Gastrocnemius medialis (tissue), 3 donors: ENCODE results near the genes REC8, TGM1 and NYNRIN.

DNA sequence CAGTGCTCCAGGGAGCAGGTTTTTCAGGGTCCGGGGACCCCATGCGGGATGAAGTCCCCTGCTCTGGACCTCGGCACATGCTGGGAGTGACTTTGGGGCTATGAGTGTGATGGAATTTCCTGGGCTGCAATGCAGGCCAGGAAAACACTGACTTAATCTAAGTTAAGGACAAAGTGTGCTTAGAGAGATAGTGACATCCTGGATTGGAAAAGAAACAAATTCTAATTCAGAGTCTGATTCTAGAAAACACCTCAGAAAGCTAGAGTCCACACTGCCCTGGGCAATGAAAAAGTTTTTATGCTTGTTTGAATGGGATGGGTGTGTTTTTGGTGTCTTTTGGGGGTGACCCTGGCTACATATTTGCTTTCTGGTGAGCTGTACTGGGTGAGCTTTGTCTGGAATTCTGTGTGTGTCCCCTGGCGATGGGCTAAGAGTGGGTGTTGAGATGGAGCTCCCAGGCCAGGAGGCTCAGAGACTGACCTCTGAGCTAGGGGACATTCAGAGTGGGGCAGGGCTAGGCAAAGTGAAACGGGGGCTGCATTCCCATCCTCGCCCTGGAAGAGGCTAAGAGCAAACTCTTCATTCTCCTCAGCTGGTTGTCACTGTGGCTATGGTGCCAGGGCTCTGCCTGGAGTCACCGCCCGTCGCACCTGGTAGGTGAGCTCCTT, 6.4 kb upstream of the MYH6 start:
- PRO-cap = bidirectional peak, plus-strand start at position 242 of the sequence, minus-strand start at position 82 of the sequence
- RAMPAGE, long total RNA, 3 experiments = no peak in any of the 3 experiments

DNA sequence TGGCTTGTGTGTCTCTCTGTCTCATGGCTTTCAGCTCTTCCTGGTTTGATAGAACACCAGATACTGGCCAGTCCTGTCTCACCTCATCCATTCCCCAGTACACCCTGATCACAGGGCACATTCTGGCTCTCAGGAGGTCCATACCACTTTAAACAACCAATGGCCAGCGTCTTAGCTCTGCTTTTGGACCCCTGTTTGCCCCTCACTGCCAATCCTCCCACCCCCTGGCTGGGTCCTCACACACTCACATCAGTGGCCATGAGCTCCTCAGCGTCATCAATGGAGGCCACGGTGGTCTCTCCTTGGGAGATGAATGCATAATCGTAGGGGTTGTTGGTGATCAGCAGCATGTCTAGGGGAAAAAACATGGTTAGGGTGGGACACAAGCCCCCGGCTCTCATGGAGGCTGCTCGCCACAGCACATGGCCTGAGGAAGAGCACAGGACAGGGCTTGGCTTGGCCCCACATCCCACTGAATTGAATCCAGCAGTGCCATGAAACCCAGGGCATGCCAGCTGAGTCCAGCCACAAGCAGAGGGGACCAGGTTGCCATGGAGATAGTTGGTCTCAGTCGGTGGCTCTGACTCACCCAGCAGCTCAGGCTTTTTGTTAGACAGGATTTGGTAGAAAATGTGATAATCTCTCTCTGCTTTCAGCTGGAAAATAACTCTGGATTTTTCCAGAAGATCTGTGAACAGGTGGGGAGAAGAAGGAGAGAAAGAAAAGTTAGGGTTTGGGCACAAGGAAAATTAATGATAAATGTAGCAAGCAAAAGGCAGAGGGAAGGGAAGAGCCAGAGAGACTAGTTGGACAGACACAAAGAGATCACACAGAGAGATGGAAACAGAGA, 4.9 kb downstream of the MYH7 start:
- PRO-cap = no peak
- RAMPAGE, long total RNA, 3 experiments = no peak in any of the 3 experiments

- PRO-cap = no peak
- RAMPAGE, long total RNA, 3 experiments = no peak in any of the 3 experiments
Measured at GRCh38 chr14:23447239-23447813, 11.9 kb upstream of the MYH7 start.

DNA sequence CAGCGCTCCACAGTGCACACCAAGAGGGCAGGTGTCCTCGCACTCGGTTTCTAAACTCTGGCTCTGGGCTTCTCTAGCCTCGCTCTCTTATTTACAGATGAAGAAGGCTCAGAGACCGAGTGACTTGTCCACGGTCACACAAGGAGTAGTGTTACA, 620 bp upstream of the NGDN start:
- PRO-cap = unidirectional peak, minus-strand start at position 59 of the sequence
- RAMPAGE, long total RNA, 3 experiments = no peak in any of the 3 experiments

- PRO-cap = no peak
- RAMPAGE, long total RNA, 3 experiments = no peak in any of the 3 experiments
Measured at GRCh38 chr14:23537078-23537737, 14.4 kb downstream of the ZFHX2 start.

DNA sequence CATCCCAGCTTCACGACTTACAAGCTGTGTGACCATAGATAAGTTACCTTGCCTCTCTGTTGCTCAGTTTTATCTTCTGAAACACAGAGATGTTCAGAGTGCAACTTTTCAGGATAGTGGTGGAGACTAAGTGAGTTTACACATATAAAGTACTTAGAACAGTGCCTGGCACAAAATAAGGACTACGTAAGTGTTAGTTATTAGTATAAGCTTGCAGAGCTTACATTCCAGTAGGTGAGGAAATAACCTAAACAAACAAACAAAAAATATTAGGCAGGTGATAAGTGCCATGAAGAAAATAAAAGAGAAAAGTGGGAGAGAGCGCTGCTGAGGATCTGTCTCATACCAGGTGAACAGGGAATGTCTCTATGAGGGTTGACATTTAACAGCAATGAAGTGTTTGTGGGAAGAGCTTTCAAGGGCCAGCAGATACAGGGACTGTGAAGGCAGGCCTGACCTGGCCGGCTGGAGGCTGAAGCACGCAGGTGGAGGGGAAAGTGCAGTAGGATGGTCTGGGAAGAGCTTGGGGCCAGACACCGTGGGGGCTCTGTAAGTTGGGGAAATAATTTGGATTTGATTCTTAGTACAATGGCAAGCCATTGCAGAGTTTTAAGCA, 24.0 kb upstream of the DHRS2 start:
- PRO-cap = no peak
- RAMPAGE, long total RNA, 3 experiments = no peak in any of the 3 experiments

GRCh38 chr14:23699217-23699537, 63.0 kb downstream of the DHRS2 start:
- PRO-cap = no peak
- RAMPAGE, long total RNA, 3 experiments = no peak in any of the 3 experiments

DNA sequence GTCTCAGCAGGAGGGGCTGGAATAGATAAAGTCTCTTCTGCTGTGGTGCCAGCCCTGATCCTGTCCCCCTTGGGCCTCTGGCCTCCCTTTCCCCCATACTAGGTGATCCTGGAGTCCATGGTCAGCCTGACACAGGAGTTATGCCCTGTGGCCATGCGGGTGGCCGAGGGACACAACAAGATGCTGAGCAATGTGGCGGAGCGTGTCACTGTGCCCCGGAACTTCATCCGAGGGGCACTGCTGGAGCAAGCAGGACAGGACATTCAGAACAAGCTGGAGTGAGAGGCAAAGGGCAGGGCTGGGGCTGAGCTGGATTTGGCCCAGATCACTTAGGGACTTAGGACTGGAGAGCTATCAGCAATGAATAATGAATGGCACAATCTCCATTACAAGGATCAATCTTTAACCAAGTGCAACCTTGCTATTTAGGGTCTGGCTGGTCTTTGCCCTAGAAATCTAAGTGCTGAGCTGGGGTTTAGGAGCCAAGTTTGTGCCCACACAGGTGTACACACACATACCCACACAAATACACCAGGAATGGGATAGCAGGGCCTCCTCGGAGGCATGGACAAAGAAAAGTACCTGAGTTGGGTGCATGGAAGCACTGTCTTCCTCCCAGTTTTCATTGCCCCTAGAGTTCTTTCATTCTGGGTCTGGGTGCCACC, 9.7 kb downstream of the CARMIL3 start:
- PRO-cap = no peak
- RAMPAGE, long total RNA, 3 experiments = no peak in any of the 3 experiments

GRCh38 chr14:24080859-24081995, 9.9 kb downstream of the CPNE6 start:
- PRO-cap = unidirectional peak, plus-strand start at chr14:24081238
- RAMPAGE, long total RNA, 3 experiments = no peak in any of the 3 experiments

- PRO-cap = no peak
- RAMPAGE, long total RNA, 3 experiments = no peak in any of the 3 experiments
Measured at GRCh38 chr14:24103281-24103828, 9.2 kb downstream of the PCK2 start.

- PRO-cap = no peak
- RAMPAGE, long total RNA, 3 experiments = no peak in any of the 3 experiments
Measured at GRCh38 chr14:24171435-24172387, at the start of gene REC8. Gene REC8 (plus strand): TSS chr14:24172080.

- PRO-cap = no peak
- RAMPAGE, long total RNA, 3 experiments = no peak in any of the 3 experiments
Measured at GRCh38 chr14:24181071-24181851, 7.4 kb downstream of the IPO4 start.

- PRO-cap = bidirectional peak, plus-strand start at chr14:24188378, minus-strand start at chr14:24188270
- RAMPAGE, long total RNA, 3 experiments = no peak in any of the 3 experiments
Measured at GRCh38 chr14:24187949-24188477, 603 bp downstream of the IPO4 start.

- PRO-cap = no peak
- RAMPAGE, long total RNA, 3 experiments = no peak in any of the 3 experiments
Measured at GRCh38 chr14:24202570-24203329, 2.7 kb upstream of the TSSK4 start.

- PRO-cap = no peak
- RAMPAGE, long total RNA, 3 experiments = no peak in any of the 3 experiments
Measured at GRCh38 chr14:24262881-24263828, at the start of gene TGM1. Gene TGM1 (minus strand): TSS chr14:24263177.

GRCh38 chr14:24378195-24378624, 10.2 kb downstream of the NFATC4 start:
- PRO-cap = no peak
- RAMPAGE, long total RNA, 3 experiments = no peak in any of the 3 experiments

DNA sequence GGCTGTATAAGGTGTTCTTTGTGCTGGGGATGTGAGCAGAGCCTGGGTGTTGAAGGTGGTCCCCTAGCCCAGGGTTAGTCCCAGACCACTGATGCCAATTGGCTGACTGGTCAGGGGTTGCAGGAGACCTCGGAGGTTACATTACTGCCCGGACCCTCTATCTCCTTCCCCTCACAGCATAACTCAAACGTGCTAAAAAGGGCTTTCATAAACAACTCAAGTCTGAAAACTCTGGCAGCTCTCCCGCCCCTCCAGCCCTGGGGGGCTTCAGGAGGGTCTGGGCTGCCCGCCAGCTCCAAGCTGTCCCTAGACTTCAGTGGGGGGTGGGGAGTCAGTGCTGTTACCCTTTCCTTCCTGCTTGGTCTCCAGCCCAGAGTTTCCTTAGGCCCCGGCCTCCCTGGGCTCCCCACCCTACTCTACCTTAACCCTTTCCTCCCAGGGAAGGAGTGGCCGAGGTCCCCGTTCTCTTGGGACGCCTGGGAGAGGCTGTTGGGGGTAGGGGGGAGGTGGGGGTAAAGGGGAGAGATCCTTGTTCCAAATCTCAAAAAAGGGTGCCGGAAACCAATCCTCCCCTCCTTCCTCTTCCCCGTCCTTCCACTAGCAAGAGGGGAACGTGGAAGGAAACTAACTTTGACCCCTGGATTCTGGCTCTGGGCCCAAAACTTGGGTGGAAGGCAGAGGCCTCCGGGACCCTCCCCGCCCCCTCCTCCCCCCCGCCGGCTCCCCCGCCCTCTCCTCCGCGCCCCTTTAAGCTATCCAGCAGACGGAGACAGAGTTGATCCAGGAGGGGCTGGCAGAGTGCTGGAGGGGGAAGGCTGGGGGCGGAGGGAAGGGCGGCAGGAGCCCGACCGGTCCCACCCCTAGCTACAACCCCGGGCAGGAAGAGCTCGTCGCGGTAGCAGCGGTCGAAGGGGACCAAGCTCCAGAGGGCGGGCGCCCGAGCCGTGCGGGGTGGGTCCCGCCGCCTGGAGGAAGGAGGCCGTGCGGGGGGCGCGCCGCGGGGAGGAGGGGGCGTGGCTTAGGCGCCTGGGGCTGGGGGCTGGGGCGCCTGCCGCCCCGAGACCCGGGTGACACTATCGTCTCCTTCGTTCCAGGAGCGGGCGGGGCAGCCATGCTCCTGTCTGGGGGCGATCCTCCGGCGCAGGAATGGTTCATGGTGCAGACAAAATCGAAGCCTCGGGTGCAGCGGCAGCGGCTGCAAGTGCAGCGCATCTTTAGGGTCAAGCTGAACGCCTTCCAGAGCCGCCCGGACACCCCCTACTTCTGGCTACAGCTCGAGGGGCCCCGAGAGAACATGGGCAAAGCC, at the start of gene NYNRIN:
Gene NYNRIN (plus strand): TSS at position 868 of the 1,306 bp plus-strand sequence.
- PRO-cap = unidirectional peak, plus-strand start at position 925 of the sequence
- RAMPAGE, long total RNA, 3 experiments = no peak in any of the 3 experiments

DNA sequence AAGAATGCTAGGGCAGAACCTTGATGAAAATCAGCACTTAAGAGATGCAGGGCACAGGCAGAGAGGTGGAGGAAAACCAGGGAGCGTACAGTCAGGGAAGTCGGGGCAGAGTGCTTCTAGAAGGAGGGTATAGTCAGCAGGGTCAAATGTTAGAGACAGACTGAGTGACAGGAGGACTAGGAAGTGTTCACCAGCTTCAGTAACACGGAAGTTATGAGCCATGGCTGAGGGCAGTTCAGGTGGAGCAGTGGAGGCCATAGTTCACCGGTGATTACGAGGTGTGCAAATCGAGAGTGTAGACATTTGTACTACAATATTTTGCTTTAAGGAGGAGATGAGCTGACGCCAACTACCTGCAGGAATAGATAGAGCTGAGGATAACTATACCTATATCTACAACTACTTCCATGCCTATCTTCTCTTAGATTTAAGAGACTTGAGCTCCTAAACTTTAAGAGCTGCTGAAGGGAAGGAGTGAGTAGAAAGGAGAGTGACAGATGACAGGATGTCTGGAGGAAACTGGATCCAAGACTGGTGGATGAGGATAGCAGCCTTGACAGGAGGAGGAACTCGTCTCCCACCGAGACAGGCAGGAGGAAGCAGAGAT, 6.5 kb downstream of the CBLN3 start:
- PRO-cap = no peak
- RAMPAGE, long total RNA, 3 experiments = no peak in any of the 3 experiments

- PRO-cap = no peak
- RAMPAGE, long total RNA, 3 experiments = no peak in any of the 3 experiments
Measured at GRCh38 chr14:24425201-24425630, 4.3 kb downstream of the CBLN3 start.

DNA sequence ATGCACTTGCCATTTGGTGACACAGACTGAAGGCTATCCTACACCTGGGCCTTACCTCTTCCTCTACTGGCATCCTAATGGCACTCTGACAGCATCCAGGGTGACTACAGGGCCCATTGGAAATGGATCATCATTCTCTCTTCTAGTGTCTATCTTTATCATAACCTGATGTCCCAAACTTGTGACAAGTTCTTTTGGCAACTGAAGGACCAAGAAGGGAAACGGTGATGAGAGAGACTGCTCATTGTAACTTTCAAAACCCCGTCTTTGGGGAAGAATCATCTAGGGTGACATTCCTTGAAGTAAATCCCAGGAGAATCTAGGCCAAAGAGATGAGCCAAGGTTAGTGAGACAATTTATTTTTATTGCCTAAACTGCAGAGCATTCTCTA, 3.2 kb downstream of the SDR39U1 start:
- PRO-cap = no peak
- RAMPAGE, long total RNA, 3 experiments = no peak in any of the 3 experiments